ENCODE measurements around a stretch of chr2.

DNA sequence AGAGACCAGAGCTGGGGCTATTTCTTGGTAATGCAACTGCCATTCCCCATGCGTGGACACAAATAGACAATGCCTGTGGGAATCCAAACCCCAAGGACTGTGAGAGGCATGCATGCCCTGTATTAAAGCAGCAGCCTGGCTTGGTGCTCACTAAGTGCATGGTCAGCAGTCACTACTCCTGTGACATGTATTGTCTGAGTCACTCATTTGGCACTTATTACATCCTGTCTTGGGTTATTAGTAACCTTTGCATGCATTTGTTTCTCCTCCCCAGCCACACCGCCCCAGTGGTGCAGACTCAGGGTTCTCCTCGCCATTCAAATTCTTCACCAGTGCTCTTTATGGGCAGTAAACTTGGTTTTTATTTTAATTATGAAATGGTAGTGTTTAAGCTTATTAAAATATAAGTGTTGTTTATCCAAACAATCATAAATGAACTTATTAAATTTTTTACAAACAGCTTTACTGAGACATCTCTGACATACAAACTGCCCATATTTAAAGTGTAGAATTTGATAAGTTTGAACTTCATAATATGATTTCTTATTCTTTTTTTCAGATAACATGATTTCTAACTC is 30.3 kb downstream of the PRKCE start:
- RRBS: no CpG with 5 or more reads among the region's 3 CpGs
CAGE:
- cytosol, long polyA plus RNA: no peak
- long polyA plus RNA: no peak
- nucleus, long polyA plus RNA: no peak

DNA sequence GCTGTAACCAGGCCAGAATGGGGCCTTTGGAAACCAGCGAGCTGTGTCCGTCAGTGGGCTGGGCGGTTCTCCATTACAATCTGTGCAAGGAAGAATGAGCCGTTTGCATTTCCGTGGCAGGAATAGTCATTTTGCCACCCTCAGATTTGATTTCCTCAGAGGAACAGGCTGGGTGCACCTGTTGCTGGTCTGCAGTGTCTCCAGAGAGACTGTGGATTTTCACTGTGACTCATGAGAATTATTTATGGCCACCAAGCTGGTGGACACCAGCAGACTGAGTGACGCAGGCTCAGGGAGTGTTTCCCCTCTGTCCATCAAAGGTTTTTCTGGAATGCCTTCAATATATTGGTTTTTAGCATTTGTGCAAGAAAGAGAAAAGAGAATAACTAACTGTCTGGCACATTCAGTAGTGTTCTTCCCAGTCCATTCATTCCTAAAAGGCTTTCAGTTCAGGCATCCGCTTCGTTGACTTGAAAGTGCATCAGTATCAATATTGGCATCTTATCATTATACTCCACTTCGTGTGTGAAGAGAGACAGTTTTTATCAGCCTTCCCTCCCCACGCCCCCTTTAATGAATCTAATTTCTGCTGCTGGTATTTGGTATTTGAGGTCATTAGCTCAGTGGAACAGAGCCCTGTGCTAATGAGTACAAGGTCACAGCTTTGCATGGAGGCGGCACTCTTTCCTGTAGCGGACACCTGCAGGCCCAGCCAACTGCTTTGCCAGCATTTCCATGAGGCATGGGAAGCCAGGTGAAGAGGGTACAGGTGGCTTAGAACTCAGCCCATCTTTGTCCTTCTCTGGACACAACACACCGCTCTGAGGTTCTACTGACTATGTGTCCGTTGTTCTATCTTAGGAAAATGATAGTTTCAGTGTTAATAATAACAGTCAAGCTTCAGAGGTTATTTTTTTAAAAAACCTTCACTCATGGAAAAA is 39.9 kb downstream of the PRKCE start:
- RRBS: no CpG with 5 or more reads among the region's 14 CpGs
CAGE:
- cytosol, long polyA plus RNA: no peak
- long polyA plus RNA: no peak
- nucleus, long polyA plus RNA: no peak

DNA sequence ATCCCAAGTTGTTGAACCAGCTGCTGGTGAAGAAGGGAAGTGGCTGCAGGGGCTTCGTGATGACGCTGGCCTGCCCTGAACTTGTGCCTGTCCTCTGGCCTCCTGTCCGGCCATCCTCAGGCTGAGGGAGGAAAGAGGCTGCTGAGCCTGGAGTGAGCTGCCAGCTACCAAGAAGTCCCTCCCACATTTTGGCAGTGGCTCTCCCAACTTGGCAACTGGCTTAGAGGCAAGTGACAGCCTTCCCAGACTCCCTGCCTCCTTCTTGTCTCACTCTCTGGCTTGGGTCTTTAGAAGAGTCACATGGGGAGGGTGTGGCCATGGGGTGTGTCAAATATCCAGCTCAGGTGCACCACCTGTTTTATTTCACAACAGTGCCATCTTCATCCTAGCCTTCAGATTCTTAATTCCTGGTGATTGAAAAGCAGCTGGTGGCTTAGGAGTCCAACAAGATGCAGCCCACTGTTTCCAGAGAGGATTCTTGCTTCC is 222.9 kb downstream of the PRKCE start:
- RRBS: no CpG with 5 or more reads among the region's 3 CpGs
CAGE:
- cytosol, long polyA plus RNA: no peak
- long polyA plus RNA: no peak
- nucleus, long polyA plus RNA: no peak

DNA sequence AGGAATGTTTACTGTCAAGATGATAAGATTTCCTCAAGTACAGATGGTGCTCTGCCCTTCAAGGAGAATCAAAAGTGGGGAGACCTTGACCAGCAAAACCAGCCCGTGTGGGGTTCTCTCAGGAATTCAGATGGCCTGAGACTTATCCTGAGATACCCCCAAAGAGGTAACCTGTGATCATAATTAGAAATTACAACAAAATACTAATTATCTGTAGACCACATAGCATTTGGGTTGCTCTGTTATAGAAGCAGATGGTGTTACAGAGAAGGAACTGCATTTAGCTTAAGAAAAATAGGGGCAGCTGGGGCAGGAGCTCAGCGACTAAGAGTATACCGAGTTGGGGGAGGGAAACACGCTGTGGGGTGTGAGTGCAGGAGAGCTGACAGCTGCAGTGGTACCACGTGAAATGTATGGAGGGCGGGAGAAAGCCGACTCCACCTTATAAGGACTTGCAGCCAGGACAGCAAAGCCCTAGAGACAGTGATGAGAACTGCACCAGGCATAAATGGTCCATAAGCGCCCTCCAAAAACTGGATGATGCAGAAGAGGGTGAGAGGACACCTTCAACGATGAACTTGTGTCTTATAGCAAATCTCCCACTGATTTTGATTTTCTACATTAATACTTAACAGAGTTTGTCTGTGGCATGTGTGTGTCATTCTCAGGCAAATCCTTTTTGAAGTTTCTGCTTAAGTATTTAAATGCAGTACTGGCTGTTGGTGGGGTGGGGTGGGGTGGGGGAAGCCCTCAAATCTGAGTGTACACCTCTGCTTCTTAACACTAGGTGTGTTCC is 237.6 kb downstream of the PRKCE start:
- RRBS: no CpG with 5 or more reads among the region's 9 CpGs
CAGE:
- cytosol, long polyA plus RNA: no peak
- long polyA plus RNA: no peak
- nucleus, long polyA plus RNA: no peak

- RRBS: no CpG with 5 or more reads among the region's 6 CpGs
CAGE:
- cytosol, long polyA plus RNA: no peak
- long polyA plus RNA: no peak
- nucleus, long polyA plus RNA: no peak
Observed at GRCh38 chr2:45889965-45890488, 238.6 kb downstream of the PRKCE start.

- RRBS: no CpG with 5 or more reads among the region's 17 CpGs
CAGE:
- cytosol, long polyA plus RNA: no peak
- long polyA plus RNA: no peak
- nucleus, long polyA plus RNA: no peak
Observed at GRCh38 chr2:45904038-45904852, 252.8 kb downstream of the PRKCE start.

DNA sequence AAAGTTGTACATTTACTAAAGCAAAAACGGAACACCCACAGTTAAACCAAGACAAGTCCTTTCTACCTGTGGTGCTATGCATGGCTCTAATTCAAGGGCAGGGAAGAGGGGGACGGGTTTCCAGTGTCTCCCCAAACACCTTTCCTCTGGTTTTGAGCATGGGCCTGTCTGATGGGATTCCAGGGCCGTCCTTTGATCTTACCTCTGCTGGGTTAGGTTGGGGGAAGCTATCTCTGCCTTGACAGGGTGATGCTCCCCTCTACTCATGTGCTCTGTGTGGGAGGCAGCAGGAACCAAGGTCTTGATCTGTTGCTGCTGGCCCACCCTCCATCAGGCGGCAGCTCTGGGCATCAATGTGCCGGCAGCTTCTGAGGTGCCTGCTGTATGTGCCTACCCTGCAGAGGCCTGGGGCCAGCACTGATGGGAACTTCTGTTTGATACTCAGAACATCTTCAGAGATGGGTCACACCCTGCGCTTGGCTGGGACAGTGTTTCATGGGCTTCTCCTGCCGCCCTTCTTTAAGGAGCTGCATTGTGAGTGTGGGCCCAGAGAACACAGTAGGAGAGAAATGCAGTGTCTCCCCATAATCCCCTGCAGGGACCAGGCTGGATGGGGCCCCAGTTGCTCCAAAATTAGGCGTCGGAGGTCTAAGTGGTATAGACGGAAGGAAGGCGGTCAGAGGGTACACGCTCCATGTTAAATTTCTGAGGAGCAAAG is 255.1 kb downstream of the PRKCE start:
- RRBS: no CpG with 5 or more reads among the region's 12 CpGs
CAGE:
- cytosol, long polyA plus RNA: no peak
- long polyA plus RNA: no peak
- nucleus, long polyA plus RNA: no peak

- RRBS: no CpG with 5 or more reads among the region's 6 CpGs
CAGE:
- cytosol, long polyA plus RNA: no peak
- long polyA plus RNA: no peak
- nucleus, long polyA plus RNA: no peak
Observed at GRCh38 chr2:45909374-45910176, 258.1 kb downstream of the PRKCE start.

DNA sequence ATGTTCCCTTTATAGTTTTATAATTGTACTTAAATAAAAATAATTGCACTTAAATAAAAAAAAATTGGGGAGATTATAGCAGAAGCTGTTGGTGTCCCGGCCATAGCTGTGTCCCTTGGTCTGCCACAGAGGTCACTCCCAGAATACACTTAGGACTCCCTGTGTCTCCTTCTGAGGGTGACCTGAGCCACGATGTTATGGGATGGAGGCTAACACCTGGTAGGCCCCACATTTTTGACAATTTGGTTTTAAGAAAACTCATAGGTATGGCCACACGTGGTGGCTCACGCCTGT is 285.6 kb downstream of the PRKCE start:
- RRBS: no CpG with 5 or more reads among the region's 4 CpGs
CAGE:
- cytosol, long polyA plus RNA: no peak
- long polyA plus RNA: no peak
- nucleus, long polyA plus RNA: no peak

GRCh38 chr2:45938775-45939677 is 287.6 kb downstream of the PRKCE start:
- RRBS: no CpG with 5 or more reads among the region's 17 CpGs
CAGE:
- cytosol, long polyA plus RNA: no peak
- long polyA plus RNA: no peak
- nucleus, long polyA plus RNA: no peak

GRCh38 chr2:45993357-45993999 is 303.7 kb upstream of the EPAS1 start:
- RRBS: no CpG with 5 or more reads among the region's 7 CpGs
CAGE:
- cytosol, long polyA plus RNA: no peak
- long polyA plus RNA: no peak
- nucleus, long polyA plus RNA: no peak

GRCh38 chr2:46041964-46042764 is 255.0 kb upstream of the EPAS1 start:
- RRBS: no CpG with 5 or more reads among the region's 6 CpGs
CAGE:
- cytosol, long polyA plus RNA: no peak
- long polyA plus RNA: no peak
- nucleus, long polyA plus RNA: no peak

DNA sequence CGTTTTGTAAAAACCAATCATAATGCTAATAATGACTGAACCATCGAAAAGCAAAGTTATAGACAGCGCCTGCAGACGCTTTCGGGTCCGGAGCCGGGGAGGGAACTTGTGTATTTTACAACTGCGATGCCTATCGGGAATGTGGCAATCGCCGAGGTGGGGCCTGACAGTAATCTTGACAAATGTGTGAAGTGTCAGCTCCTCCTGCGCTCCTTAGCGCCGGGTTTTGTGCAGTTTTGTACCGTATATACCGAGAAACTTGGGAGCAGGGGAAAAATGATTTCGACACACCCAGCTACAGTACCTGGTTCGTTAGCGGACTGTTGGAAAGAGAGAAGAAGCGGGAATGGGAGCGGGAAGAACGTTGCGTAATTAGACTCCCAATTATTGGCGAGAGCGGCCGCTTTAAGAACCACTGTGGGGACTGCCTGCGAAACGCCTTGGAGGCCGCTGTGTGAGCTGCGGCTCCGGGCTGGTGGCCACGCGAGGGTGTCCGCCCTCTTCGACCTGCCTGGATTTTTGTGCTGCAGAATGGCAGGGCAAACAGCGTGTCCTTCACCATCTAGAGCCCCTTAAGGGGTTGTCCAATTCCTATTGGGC is 2.4 kb downstream of the EPAS1 start:
- RRBS: no CpG with 5 or more reads among the region's 36 CpGs
CAGE:
- cytosol, long polyA plus RNA: no peak
- long polyA plus RNA: no peak
- nucleus, long polyA plus RNA: no peak

GRCh38 chr2:46300402-46301172 is 3.4 kb downstream of the EPAS1 start:
- RRBS: no CpG with 5 or more reads among the region's 7 CpGs
CAGE:
- cytosol, long polyA plus RNA: no peak
- long polyA plus RNA: no peak
- nucleus, long polyA plus RNA: no peak

- RRBS: no CpG with 5 or more reads among the region's 7 CpGs
CAGE:
- cytosol, long polyA plus RNA: no peak
- long polyA plus RNA: no peak
- nucleus, long polyA plus RNA: no peak
Observed at GRCh38 chr2:46311123-46311673, 14.0 kb downstream of the EPAS1 start.

DNA sequence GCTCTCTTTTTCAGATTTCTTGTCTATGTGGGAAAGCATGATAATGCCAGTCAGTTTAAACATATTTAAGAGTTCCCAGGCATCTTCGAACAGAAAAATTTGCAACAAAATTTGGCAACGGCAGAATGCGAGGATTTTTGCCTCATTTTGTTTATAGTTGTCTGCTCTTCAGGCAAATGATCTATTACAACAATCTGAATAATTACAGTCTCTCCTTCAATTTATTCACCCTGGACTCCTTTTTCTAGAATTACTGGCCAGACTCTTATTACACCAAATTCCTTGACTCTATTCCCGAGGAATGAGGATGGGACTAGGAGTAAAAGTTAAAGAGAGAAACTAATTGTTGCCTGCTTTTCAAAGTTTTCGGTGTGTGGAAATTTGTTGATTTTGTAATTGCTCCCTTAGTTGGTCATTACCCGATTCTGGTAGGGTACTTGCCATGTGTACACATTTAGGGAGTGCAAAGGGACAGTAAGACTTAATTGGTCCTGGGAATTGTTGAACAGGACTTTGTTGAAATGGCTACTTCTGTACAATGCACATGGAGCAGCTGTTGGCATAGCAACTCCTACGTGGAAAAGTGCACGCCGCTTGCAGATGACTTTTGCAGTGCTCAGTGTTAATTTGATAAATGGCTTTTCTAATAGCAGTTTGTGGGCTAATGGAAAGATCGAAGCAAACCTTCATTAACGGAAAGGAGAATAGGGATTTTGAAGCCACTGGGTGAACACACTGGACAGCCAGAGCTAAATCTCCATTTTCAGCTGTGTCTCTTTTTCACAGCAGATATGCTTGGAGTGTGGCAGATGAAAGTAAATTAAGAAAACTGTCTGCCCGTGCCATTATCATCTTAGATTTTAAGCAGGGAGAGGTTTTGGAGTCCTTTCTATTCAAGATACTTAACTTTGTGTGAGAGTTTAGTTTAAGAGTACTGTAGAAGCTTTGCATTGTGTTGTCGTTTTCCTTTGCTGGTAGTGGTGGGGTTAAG is 22.9 kb downstream of the EPAS1 start:
- RRBS: no CpG with 5 or more reads among the region's 13 CpGs
CAGE:
- cytosol, long polyA plus RNA: no peak
- long polyA plus RNA: no peak
- nucleus, long polyA plus RNA: no peak

DNA sequence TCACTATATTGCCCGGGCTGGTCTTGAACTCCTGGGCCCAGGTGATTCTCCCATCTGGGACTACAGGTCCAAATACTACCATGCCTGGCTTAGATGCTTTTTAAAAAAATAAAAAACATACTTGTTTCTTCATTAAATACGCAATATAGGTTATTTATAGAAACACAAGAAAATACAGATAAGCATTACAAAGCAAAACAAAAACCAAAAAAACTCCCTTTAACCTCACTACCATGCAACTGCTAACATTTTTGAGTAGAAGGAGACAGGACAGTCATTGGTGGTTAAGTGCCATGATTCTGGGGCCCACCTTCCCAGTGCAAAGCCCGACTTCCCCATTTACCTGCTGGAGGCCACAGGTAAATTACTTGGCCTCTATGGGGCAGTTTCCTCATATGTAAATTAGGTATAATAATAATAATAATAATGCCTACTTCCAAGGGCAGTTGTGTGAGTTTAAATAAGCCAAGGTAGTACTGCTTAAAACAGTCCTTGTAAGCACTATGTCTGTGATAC is 48.0 kb downstream of the EPAS1 start:
- RRBS: no CpG with 5 or more reads among the region's 3 CpGs
CAGE:
- cytosol, long polyA plus RNA: no peak
- long polyA plus RNA: no peak
- nucleus, long polyA plus RNA: no peak

DNA sequence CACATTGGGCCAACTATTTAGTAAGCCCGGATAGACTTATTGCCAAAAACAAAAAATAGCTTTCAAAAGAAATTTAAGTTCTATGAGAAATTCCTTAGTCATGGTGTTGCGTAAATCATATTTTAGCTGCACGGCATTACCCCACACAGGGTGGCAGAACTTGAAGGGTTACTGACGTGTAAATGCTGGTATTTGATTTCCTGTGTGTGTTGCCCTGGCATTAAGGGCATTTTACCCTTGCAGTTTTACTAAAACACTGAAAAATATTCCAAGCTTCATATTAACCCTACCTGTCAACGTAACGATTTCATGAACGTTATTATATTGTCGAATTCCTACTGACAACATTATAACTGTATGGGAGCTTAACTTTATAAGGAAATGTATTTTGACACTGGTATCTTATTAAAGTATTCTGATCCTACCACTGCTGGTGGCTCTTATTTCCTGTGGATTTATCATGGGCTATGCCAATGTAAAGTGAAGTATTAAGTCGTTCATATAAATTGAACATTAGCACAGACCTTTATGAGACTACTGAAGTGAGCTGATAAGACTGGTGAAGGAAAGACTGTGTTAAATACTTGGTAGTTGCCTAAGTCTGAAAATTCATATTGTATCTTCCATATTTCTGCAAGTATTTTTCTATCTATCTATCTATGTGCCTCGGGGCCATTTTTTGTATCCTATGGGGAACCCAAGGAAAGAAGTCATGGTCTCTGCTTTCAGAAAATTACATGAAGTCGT is 89.2 kb downstream of the EPAS1 start:
- RRBS: no CpG with 5 or more reads among the region's 11 CpGs
CAGE:
- cytosol, long polyA plus RNA: no peak
- long polyA plus RNA: no peak
- nucleus, long polyA plus RNA: no peak

GRCh38 chr2:46459549-46459753 is 82.8 kb upstream of the RHOQ start:
- RRBS: no CpG with 5 or more reads among the region's 3 CpGs
CAGE:
- cytosol, long polyA plus RNA: no peak
- long polyA plus RNA: no peak
- nucleus, long polyA plus RNA: no peak

- RRBS: no CpG with 5 or more reads among the region's 5 CpGs
CAGE:
- cytosol, long polyA plus RNA: no peak
- long polyA plus RNA: no peak
- nucleus, long polyA plus RNA: no peak
Observed at GRCh38 chr2:46545215-46545810, 2.9 kb upstream of the ATP6V1E2 start.

Measured in IMR-90 (cell line).